ENCODE measurements around the genes IL20RB, CLDN18, MRAS and CLSTN2.

- PRO-cap, 2 experiments, result no peak in any of the 2 experiments
These were observed 105.2 kb downstream of the PPP2R3A start for GRCh38 chr3:136070679-136071223.

GRCh38 chr3:136648632-136649398 is 103.4 kb downstream of the STAG1 start:
- PRO-cap, 2 experiments, result no peak in any of the 2 experiments

- PRO-cap, 2 experiments, result no peak in any of the 2 experiments
These were observed at the start of gene IL20RB for GRCh38 chr3:136957513-136958388. IL20RB (plus strand) TSS chr3:136957983.

- PRO-cap, 2 experiments, result no peak in any of the 2 experiments
These were observed 52.2 kb downstream of the IL20RB start for GRCh38 chr3:137009933-137010448.

DNA sequence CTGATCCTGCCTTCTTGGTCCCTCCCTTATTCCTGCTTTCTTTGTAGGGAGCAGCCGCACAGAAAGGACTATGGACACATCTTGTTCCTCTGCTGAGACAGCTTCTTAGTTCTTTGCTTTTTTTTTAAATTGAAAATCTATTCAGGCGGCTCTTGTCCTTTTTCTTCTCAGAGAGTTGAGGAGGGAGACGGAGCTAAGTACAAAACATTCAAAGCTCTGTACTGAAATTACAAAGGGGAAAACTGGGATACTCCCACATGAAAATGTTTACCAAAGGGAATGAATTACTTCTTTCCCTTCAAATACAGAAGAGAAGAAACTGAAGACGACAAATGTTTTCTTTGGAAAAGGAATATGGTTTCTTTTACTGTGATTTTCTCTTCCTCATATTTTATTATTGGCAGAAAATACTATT is 285.2 kb downstream of the IL20RB start:
- PRO-cap, 2 experiments, result no peak in any of the 2 experiments

DNA sequence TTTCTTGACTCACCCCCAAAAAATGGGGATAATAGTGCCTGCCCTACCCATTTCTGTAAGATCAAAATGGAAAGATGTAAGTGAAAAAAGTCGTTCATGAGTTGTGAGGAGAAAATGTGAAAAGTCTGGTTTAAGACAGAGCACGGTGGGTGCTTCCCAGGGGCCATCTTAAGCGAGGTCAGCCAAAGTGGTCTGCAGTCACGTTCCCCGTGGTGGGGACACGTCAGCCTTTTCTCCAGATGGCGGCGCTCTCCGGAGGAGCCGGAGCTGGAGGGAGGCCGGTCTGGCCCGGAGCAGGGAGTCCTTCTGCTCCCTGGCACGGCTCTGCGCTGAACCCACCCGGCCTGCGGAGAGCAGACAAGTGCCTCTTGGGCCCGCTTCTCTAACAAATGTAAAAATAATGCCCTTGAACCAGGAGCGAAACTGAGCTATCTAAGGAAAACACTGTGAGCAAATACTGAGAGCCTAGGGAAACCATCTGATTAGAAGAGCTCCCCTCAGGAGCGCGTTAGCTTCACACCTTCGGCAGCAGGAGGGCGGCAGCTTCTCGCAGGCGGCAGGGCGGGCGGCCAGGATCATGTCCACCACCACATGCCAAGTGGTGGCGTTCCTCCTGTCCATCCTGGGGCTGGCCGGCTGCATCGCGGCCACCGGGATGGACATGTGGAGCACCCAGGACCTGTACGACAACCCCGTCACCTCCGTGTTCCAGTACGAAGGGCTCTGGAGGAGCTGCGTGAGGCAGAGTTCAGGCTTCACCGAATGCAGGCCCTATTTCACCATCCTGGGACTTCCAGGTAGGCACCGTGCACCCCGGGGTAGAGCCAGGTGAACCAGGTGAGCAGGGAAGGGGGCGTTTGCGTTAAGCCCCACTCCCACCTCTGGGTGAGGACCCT is at the start of gene CLDN18:
Gene CLDN18 (plus strand): TSS at position 517 of the 896 bp plus-strand sequence.
- PRO-cap, 2 experiments, result no peak in any of the 2 experiments

DNA sequence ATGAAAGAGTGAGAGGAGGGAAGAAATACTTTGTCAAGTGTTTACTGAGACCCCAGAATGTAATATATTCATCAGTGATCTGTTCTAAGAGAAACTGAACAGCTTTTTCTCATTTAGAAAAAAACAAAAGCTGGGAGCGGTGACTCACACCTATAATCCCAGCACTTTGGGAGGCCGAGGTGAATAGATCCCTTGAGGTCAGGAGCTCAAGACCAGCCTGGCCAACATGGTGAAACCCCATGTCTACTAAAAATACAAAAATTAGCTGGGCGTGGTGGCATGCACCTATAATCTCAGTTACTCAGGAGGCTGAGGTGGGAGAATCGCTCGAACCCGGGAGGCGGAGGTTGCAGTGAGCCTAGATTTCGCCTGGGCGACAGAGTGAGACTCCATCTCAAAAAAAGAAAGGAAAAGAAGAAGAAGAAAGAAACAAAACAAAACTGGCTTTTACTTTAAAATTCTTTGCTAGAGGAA is 68.5 kb downstream of the ARMC8 start:
- PRO-cap, 2 experiments, result no peak in any of the 2 experiments

DNA sequence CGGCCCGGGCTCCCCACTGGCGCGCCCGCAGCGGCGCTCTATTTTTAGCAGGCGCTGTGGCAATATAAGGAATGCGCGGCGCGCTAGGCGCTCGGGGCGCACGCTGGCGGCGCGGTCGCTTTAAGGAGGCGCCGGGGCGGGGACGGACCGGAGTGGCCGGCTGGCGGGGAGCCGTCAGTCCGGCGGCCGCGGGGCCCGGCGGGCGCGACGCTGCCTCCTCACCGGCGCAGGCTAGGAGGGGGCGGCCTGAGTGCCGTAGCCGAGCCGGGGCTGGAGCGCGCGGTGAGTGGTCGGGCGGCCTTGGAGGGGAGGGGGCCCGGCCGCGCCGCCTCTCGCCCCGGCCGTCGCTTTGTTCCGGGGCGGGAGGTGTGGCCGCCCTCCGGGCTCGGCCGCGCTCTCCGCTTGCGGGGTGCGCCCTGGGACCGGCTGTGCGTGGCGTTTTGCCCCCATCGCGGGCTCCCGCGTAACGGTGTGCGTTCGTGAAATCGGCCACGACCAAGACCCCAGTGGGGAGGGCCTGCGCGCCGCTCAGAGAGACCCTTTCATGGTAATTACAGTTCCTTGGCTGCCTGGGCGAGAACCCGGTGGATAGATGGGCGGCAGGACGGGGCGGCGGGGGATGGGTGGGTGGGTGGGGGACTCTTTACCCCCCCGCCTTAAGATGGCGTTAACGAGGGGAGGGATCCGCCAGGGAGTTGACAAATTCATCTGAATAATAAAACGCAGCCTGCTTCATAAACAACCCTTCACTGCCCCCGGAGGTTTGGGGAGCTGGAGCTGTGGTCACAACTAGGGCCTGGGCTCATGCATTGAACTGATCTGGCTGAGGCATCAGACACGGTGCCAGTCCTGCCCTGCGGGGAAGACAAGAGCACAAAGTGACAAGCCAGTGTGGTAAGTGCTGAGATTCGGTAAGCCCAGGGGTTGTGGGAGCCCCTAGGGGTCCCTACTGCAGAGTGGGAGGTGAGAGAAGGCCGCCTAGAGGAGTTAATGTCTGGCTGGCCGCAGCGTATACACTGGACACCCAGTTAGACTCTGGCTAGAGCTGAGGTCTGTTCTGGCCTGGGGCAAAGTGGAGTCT is at the start of gene MRAS:
Gene MRAS (plus strand): TSS at position 94 of the 1,081 bp plus-strand sequence.
- PRO-cap, 2 experiments, result peak in 1 of 2 experiments; most common plus-strand start position 177 of the sequence (in 1)

DNA sequence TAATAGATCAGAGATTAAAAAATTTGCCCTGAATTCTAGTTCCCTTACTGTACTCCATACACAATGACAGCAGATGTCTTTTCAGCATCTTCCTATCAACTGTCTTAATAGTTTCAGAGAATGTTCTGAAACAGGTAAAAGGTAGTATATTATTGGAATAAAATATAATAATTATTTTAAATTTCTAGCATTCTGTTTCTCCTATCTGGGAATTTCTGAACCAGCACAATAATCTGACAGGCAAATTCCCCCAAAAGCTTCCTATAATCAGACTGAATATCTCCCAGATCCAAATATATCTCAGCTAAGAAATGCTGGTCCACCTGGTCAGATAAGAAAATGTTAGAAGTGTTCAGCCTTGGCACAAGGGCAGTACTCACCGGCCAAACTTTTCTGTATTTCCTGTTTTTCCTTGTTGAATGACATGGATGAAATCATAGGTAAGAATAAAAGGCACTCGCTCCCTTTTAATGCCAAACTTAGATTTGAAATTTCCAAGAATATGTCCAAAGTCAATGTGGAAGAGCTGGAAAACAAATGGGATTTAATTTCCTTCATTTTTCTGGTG is 48.8 kb downstream of the FAIM start:
- PRO-cap, 2 experiments, result no peak in any of the 2 experiments

- PRO-cap, 2 experiments, result no peak in any of the 2 experiments
These were observed 80.3 kb downstream of the FAIM start for GRCh38 chr3:138688804-138689430.

DNA sequence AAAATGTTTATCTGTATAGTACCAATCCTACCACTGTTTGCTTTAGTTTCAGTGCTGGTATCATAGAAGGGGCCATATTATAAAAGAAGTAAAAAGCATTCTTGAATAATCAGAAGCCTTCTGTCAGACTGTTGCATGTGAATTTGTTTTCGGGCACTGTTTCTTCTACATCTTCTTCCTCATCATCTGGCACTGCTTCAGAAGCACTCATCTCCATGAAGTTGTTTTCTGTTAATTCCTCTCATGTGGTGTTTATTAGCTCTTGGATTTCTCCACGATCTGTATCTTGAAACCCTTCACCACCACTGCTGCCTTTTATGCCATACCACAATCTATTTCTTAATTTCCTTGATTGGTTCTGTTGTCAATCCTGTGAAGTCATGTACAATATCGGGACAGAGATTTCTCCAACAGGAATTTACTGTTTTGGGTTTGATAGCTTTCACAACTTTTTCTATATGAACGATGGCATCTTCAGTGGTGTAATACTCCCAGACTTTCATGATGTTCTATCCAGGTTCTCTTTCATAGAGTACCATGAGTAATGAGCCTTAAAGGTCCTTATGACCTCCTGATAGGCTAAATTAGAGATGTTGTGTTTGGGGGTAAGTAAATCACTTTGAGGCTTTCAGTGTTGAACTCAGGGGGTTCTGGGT is 90.0 kb downstream of the PIK3CB start:
- PRO-cap, 2 experiments, result no peak in any of the 2 experiments

- PRO-cap, 2 experiments, result no peak in any of the 2 experiments
These were observed 85.2 kb downstream of the PIK3CB start for GRCh38 chr3:138749396-138750112.

- PRO-cap, 2 experiments, result no peak in any of the 2 experiments
These were observed 34.8 kb downstream of the PIK3CB start for GRCh38 chr3:138799912-138800286.

- PRO-cap, 2 experiments, result no peak in any of the 2 experiments
These were observed 2.1 kb downstream of the PIK3CB start for GRCh38 chr3:138832649-138833095.

- PRO-cap, 2 experiments, result no peak in any of the 2 experiments
These were observed 3.0 kb upstream of the MRPS22 start for GRCh38 chr3:139340712-139341235.

GRCh38 chr3:139360915-139361586 is 17.2 kb downstream of the MRPS22 start:
- PRO-cap, 2 experiments, result no peak in any of the 2 experiments

GRCh38 chr3:139491268-139491721 is 15.0 kb upstream of the RBP2 start:
- PRO-cap, 2 experiments, result no peak in any of the 2 experiments

GRCh38 chr3:139531487-139531888 is 8.1 kb downstream of the RBP1 start:
- PRO-cap, 2 experiments, result no peak in any of the 2 experiments

DNA sequence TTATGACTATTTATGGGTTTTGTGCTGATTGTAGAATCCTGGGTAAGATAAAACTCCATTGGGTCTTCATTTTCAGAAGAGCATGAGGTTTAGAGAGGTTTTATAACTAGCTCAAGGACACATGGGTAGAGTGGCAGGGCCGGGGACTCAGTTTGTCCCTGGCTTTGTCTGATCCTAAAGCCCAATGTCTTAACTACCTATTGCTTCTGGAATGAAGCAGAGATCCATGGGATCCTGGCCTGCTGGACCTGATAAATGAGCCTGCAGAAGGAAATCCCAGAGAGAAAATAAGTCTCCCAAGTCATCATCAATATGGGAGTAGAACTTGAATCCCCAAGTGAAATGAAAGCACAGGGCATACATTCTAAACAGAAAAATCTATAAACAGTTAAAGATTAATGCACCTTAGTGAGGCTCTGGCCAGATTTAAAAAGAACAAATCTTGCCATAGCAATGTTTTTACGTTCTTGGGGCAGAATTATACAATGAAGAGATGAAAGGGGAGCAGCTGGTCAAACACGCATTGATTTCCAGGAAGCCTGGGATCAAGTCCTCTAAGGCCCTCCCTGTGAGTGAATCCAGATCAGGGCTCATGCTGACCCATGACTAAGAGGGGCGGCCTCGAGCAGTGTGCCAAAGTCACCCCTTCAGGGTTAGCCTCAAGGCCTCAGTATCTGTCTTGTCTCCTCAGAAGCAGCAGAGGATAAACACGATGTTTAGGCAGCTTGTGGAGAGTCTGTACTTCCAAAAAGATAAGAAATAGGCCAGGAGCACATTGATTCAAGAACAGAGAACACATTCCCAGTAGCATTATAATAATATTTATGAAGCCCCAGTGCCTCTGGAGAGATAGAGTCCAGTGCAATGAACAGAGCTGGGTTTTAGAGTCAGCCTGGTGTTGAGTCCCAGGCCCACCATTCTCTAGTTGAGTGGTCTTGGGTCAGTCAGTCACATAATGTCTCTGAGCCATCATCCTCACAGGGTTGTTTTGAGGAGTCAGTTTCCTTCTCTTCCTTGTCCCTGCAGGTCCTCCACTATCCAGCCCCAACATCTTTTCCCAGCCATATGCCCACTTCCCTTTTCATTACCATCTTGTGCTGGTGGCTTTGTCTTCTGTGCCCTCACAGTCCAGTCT is 9.2 kb upstream of the RBP1 start:
- PRO-cap, 2 experiments, result no peak in any of the 2 experiments

DNA sequence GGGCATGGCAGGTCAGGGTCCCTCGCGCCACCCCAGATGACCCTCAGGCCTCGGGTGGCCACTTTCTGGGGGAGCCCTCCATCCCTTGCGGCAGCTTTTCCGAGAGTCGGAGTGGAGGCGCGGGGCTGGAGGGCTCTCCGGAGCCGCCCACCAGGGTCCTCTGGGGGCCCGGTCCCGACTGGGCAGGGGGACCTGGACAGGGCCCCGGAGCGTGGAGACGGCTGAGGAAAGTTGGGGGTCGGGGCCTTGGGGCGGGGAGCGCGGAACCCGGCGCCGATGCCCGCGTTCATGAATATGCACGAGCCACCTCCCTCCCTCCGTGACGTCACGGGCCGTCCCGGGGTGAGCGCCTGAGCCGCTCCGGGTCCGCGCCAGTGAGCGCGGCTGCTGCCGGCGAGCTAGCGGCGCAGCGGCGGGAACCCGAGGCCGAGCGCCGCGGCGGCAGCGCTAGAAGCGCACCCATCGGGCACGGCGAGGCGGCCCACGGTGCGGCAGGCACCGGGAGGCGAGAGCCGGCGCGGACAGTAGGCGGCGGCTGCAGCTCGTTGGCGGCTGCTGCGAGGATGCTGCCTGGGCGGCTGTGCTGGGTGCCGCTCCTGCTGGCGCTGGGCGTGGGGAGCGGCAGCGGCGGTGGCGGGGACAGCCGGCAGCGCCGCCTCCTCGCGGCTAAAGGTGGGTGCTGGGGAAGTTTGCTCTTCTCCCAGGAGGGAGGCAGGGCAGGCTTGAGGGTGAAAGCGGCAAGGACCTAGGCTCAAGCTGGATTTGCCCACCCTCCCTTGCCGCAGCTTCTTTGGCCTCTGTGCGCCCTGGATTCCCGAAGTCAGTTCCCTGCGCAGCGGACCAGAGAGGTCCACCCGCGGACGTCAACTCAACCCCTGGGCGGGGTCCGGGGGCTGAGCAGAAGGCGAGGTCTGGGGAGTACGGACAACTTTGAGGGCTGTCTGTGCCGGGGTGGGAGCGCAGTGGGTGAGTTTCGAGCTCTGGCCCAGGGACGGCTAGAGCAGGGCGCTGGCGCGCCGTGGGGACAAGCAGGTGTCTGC is at the start of gene CLSTN2:
Gene CLSTN2 (plus strand): TSS at position 374 of the 1,040 bp plus-strand sequence.
- PRO-cap, 2 experiments, result no peak in any of the 2 experiments